ENCODE results near the genes ELOA, FUCA1 and CLIC4.

DNA sequence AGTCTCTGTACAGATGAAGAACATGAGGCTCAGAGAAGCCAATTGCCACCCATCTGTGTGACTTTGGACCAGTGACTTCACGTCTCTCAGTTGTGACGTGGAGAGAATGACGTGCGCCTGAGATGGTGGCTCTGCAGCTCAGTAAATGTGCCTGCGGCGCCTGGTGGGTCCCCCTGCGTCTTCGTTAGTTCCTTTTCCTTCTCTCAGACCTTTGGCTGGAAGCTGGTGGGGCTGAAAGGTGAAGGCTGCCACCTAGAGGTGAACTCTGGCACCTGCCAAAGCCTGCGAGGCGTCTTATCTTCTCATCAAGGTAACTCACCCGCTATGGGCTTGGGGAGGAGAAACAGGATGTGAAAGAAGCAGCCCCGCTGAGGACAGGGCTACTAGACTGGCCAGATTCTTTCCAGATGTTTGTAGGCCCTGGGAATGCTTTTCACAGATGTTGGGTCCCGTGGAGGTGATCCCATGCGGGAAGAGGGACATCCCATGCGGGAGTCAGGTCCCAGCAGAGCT, 8.8 kb upstream of the E2F2 start:
- PRO-cap: no peak
- RRBS, 2 experiments: no CpG with 5 or more reads among the region's 15 CpGs

- PRO-cap: unidirectional peak, plus-strand start at chr1:23554553
- RRBS, 2 experiments: 2 to 4% methylated on average over 10 of the region's 44 CpGs
Measured at GRCh38 chr1:23554062-23554777, 5.1 kb downstream of the ID3 start.

DNA sequence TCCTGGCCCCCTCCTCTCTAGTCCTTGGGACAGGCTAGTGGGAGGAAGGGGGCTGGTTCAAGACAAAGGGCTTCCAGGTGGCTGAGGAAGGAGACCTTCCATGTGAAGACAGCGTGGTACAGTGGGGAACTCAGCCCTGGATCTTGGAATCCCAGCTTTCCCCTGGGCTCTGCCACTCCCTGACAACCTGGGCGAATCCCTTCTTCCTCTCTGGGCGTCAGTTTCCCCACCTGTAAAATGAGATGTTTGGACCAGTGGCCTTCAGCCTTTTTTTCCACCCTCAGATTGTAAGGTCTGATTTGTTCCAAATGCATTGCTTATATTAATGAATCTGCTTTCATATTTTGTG, 9.9 kb upstream of the ID3 start:
- PRO-cap: no peak
- RRBS, 2 experiments: no CpG with 5 or more reads among the region's 3 CpGs

DNA sequence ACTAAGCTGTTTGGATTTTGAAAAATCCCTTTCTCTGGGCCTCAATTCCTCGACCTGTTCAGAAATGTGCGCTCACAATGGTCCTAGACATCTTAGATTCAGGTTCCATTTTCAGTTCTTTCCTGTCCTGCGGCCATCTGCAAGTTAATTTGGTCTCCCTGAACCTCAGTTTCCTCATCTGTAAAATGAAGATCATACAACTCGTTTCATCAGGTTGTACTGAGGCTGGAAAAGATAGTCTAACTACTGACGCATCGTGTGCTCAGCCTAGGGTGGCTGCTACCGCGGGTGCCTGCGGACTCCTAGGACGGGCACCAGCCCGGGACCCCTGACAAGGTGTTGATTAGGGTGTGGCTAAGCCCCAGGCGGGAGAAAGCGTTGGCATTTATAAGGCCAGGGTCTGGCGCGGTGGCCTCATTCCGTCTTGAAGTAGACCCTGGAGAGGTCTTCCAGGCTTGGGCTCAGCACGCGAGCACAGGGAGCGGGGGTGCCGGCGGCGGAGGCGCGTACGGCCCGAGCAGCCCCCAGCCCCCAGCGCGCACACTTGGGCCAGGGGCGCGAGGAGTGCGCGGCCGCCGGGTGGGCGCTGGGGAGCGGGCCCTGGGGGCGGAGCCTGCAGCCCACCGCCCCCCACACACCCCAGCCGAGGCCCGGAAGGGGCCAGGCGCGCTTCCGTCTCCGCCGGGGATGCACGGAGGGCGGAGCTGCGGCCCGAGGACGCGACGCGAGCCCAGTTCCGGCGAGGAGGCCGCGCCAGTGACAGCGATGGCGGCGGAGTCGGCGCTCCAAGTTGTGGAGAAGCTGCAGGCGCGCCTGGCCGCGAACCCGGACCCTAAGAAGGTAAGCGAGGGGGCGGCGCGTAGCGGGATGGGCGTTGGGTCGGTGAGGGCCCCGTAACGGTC, at the start of gene ELOA:
Gene ELOA (plus strand): TSS at position 733 of the 902 bp plus-strand sequence.
- PRO-cap: bidirectional peak, plus-strand start at position 733 of the sequence, minus-strand start at position 634 of the sequence
- RRBS, 2 experiments: under 1 to 3% methylated on average over 39 of the region's 76 CpGs

- PRO-cap: unidirectional peak, plus-strand start at chr1:23743896; bidirectional peak, plus-strand start at chr1:23744177, minus-strand start at chr1:23744095
- RRBS, 2 experiments: 1 to 2% methylated on average over 15 to 20 of the region's 78 CpGs
Measured at GRCh38 chr1:23743641-23744327, 513 bp downstream of the ELOA start.

DNA sequence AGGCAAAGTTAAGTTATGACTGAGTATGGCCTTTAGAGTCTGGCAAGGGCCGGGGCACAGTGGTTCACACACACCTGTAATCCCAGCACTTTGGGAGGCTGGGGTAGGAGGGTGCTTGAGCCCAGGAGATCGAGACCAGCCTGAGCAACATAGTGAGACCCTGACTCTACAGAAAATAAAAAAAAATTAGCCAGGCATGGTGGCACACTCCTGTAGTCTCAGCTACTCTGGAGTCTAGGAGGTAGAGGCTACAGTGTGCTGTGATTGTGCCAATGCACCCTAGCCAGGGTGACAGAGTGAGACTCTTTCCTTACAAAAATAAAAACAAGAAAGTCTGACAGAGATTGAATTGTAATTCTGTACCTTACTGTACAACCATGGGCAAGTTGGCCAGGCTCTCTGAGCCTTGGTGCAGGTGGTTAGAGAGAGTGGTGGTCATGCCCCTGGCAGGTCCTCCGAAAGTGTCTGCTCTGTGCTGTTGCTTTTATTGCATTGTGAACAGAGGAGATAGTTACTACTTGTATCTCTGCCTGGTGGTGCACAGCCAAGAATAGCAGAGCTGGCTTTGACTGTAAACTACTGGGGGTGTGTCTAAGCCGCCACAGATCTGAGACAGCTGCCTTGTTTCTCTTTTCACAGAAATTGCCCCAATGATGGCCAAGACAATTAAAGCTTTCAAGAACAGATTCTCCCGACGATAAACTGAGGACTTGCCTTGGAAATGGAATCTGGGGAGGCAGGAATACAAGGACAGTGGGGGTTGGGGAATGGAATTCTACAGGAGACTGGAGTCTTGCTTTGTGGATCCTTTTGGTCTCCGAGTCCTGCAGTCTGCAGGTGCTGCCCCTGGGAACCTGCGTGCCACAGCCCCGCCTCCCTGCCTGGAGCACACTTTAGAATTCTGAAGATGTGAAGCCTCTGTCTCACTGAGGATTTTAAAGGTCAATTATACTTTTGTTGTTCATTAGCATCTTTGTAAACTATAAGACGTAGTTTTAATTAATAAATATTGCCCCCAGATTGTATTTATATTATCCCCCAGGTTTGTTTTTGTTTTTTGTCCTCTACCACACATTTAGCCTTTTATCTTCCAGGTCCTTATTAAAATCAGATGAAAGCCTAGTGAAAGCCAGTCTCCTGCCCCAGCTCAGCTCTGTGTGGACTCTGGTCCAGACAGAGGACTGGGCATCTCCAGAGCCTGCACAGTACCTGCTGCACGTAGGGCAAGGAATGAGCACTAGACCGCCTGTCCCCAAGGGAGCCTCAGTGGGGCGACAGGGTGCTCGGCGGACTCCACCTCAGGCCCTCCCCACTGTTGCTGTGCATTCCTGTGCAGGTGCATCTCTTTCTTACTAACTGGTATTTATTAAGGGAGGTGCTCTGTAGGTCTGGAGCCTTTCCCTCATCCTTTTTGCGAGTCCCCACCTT, 16.1 kb downstream of the ELOA start:
- PRO-cap: no peak
- RRBS, 2 experiments: no CpG with 5 or more reads among the region's 16 CpGs

DNA sequence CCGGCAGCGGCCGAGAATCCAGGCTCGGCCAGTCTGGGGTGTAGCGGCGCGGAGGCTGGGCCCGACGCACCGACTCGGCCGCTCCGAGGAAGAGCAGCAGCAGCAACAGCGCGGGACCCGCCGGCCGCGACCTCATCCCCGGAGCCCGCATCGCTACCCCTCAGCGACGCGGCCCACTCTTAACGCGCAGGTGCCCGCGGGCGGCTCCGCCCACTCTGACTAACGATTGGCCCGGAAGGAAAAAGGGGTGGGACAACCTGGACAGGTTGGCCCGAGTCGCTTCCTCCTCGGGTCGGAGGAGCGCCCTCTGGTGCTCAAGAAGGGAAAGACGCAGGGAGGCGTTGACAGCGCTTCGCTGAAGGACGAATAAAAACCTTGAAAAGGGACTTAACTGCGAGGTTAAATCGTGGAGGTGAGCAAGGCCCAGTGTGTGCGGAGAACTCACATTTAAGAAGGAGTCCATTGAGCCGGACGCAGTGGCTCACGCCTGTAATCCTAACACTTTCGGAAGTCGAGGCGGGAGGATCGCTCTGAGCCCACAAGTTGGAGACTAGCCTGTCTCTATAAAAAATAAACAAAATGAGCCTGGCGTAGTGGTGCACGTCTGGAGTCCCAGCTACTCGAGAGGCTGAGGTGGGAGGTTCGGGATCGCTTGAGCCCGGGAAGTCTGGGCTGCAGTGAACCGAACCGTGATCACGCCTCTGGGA, at the start of gene FUCA1:
Gene FUCA1 (minus strand): TSS at position 155 of the 707 bp plus-strand sequence.
- PRO-cap: unidirectional peak, minus-strand start at position 155 of the sequence
- RRBS, 2 experiments: 5 to 6% methylated on average over 10 to 14 of the region's 62 CpGs

- PRO-cap: no peak
- RRBS, 2 experiments: no CpG with 5 or more reads among the region's 15 CpGs
Measured at GRCh38 chr1:24105000-24105688, 6.8 kb downstream of the MYOM3 start.

- PRO-cap: no peak
- RRBS, 2 experiments: no CpG with 5 or more reads among the region's 10 CpGs
Measured at GRCh38 chr1:24126153-24126927, 14.4 kb upstream of the MYOM3 start.

DNA sequence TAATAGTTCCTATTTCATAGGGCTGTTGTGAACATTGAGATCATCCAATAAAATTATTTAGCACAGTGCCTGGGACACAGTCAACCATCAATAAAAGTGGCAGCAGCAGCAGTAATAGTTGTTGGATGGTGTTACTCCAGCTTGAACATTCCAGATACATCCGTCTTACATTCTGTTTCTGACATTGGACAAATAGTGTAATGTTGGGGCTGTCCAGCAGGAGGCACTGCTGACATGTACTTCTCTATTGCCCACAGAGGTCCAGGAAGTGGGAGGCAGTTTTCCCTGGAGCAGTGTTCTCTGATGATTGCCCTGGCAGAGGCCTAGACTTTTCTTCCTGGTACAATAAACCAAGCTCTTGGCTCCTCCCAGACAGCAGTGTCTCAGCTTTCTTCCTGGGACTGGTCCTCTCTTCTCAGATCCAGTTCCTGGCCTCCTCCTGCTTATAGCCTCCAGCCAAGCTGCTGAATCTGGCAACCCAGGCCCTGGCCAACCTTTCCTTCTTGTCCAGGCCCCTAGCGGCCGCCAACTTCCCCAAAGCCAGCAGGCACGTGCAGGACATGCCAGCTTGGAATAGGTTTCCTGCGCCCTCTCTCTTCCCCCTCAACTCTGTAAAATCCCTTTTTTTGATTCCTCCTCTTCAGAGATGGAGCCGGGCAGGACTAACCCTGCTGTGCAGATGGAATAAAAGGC, 14.9 kb upstream of the IFNLR1 start:
- PRO-cap: no peak
- RRBS, 2 experiments: no CpG with 5 or more reads among the region's 6 CpGs

GRCh38 chr1:24203289-24203785, 16.2 kb upstream of the IFNLR1 start:
- PRO-cap: no peak
- RRBS, 2 experiments: no CpG with 5 or more reads among the region's 11 CpGs

- PRO-cap: no peak
- RRBS, 2 experiments: no CpG with 5 or more reads among the region's 8 CpGs
Measured at GRCh38 chr1:24216420-24216900, 29.4 kb upstream of the IFNLR1 start.

DNA sequence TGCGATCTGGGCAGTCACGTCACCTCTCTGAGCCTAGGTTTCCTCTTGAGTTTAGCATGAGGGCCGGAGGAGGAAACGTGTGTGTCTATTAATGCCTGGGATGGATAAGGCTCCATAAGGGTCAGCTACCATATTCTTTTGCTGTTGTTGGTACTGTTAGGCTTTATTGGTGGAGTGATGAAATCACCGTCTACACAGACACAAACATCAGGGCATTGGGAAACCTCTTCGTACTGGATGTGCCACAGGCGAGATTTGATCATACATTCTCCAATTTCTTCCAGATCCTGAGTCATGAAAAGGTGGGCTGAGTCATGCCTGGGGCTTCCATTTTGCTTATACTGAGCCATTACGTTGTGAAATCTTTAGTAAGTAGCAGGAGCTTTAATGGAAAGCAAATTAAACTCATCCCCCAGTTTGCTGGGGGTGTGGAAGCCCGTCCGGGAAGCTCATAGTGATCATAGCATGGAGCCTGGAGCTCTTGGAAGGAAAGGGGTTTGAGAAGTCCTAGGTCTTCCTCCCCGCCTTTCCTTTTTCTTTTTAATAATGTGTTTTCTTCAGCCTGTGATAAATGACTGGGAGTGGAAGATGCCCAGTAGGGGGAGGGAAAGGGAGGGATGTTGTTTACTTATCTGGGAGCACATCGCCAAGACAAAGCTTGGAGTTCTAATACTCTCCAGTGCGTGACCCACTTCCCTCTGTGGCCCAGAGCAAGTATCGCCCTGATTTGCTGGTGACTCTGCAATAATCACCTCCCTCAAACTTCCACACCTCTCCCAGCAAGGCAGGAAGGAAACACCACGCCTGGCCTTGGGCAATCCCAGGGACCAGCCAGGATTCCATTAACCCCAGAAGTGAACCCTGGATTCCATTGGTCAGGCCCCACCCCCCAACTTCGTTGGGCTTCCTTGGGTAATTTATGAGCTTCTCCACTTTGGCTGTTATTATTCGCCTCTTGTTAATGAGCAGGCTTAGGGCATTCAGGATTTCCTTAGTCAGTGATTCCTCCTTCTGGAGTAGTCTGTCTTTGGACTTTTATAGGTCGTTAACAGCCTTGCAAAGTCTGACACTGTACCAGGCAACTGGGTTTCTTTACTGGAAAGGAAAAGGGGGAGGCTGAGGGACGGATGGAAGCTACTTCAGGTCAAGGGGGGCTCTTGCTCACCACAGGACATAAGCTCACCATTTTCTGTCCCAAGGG, 24.5 kb upstream of the GRHL3 start:
- PRO-cap: no peak
- RRBS, 2 experiments: no CpG with 5 or more reads among the region's 19 CpGs

GRCh38 chr1:24392849-24393331, 20.7 kb downstream of the STPG1 start:
- PRO-cap: no peak
- RRBS, 2 experiments: no CpG with 5 or more reads among the region's 4 CpGs

DNA sequence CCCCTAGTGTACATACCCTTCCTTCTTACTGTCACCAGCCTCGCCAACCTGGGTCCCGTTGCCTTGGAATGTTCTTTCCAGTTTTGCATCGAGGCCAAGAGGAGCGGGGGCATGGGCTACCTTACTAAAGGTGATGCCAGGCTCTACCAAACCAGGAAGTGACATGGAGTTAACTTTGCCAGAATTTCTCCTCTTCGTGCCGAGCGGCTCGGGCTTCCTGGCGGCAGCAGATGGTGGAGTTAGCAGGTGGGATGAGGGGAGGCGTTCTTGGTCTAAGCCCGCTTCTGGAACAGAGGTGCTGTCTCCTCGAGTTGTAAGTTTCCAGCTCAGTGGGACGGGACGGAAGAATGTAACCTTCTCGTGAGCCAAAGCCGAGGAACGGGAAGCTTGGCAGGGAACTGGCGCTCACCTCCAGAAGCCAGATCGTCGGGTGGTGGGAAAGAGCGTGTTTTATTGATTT, 415 bp downstream of the NIPAL3 start:
- PRO-cap: no peak
- RRBS, 2 experiments: no CpG with 5 or more reads among the region's 21 CpGs

- PRO-cap: no peak
- RRBS, 2 experiments: no CpG with 5 or more reads among the region's 12 CpGs
Measured at GRCh38 chr1:24419073-24419711, 3.6 kb downstream of the NIPAL3 start.

DNA sequence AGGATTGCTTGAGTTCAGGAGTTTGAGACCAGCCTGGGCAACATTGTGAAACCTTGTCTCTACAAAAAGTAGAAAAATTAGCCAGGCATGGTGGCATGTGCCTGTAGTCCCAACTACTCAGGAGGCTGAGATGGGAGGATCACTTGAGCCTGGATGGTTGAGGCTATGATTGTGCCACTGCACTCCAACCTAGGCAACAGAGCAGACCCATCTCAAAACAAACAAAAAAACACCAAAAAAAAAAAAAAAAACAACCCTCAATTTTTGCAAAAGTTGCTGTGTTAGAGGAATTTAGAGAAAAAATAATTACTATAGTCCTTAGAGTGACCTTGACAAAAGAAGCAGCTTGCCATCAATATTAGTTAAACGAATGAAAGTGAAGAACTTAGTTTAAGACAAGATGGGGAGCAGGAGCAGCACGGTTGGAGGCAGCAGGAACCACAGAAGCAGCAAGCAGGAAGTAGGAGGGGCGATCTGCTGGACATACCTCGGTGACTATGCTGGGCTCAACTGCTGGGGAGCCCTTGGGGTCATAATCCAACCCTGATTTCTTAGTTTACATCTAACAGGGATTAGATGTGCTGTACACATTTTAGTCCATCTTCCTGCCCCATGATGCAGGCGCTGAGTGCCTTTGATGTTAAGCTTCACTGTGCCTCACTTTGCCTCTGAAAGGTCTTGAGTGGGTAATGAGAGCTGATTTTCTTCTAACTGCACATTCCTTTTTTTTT, 1.5 kb upstream of the RCAN3 start:
- PRO-cap: no peak
- RRBS, 2 experiments: no CpG with 5 or more reads among the region's 5 CpGs

DNA sequence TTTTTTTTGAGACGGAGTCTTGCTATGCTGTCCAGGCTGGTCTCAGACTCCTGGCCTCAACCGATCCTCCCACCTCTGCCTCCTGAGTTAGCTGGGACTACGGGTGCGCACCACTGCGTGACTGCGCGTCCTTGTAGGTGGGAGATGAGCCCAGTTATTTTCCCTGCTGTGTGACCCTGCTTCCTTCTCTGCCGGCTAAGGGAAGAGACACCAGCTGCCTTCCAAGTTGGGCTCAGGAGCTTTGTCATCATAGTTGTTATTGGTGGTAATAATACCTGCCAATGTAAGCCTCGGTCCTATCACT, 969 bp upstream of the RCAN3 start:
- PRO-cap: no peak
- RRBS, 2 experiments: no CpG with 5 or more reads among the region's 9 CpGs

GRCh38 chr1:24503506-24503945, 890 bp downstream of the RCAN3 start:
- PRO-cap: no peak
- RRBS, 2 experiments: no CpG with 5 or more reads among the region's 11 CpGs

- PRO-cap: bidirectional peak, plus-strand start at chr1:24745447, minus-strand start at chr1:24745070
- RRBS, 2 experiments: 1 to 2% methylated on average over 25 to 44 of the region's 89 CpGs
Measured at GRCh38 chr1:24744650-24745684, at the start of gene CLIC4. TSS of gene CLIC4 (plus strand) at chr1:24745447.